Fibroblast of villous mesenchyme (primary cell): Measurements from ENCODE around the genes IL34, CHST4 and AP1G1.

GRCh38 chr16:70526379-70527078 lies 2.9 kb downstream of the SF3B3 start:
- CAGE, long polyA plus RNA, result no peak

GRCh38 chr16:70646107-70647002 lies at the start of gene IL34:
TSS of gene IL34 (plus strand) at chr16:70646559.
- CAGE, long polyA plus RNA, result no peak

GRCh38 chr16:70682674-70683453 lies 3.0 kb downstream of the MTSS2 start:
- CAGE, long polyA plus RNA, result no peak

DNA sequence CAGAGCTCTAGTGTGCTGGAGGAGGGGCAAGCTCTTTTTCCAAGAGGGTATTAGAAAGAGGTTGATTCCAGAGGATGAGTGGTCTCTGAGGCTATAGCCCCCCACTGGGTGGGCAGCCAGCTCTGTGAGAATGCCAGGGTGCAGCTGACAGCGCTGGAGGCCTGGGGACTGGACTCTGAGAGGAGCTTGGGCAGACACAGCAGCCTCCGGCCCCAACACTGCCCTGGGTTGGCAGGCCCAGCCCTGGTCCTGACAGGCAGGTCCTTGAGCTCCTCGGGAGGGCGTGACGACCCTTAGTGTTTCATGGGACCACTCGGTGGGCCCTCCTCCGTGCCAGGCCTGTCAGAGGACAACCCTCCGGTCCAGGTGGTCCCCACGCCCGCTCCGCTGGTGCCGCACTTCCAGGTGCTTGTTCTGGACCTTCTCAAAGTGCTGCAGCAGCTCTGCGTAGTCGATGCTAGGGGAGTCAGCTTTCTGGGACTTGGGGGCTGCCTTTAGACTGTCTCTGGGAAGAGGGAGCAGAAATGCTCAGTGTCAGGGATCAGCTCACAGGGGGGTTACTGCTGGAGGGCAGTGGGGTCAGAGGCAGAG lies 1.8 kb upstream of the MTSS2 start:
- CAGE, long polyA plus RNA, result no peak

DNA sequence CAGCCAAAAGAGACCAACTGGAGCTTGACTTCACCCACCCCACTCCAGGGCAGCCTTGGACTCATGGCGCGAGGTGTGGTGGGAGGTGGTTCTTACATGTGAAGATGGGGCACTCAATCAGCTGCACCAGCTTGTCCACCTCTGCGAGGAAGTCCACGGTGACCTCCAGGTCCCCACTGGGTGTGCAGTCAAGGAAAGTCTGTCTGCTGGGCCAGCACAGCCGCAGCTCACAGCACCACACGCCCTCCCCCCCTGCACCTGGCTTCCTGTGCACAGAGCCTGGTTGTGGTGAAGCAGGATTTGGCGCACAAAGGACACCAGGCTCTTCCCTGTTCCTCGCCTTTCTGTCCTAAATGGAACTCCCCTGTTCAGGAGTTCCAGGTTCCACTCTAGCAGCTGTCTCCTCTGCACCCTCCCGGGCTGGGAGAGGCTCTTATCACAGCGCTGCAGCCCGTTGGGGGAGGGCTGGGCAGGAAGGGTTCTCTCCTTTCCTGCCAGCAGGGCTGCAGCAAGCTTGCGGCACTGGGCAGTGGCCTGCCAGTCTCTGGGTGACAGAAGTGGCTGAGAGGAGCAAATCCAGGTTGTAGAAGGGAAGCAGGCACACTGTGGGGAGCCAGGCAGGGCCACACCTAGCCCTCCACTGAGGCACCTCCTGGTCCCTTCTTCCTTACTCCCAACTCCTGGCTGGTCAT lies 9.7 kb upstream of the MTSS2 start:
- CAGE, long polyA plus RNA, result no peak

DNA sequence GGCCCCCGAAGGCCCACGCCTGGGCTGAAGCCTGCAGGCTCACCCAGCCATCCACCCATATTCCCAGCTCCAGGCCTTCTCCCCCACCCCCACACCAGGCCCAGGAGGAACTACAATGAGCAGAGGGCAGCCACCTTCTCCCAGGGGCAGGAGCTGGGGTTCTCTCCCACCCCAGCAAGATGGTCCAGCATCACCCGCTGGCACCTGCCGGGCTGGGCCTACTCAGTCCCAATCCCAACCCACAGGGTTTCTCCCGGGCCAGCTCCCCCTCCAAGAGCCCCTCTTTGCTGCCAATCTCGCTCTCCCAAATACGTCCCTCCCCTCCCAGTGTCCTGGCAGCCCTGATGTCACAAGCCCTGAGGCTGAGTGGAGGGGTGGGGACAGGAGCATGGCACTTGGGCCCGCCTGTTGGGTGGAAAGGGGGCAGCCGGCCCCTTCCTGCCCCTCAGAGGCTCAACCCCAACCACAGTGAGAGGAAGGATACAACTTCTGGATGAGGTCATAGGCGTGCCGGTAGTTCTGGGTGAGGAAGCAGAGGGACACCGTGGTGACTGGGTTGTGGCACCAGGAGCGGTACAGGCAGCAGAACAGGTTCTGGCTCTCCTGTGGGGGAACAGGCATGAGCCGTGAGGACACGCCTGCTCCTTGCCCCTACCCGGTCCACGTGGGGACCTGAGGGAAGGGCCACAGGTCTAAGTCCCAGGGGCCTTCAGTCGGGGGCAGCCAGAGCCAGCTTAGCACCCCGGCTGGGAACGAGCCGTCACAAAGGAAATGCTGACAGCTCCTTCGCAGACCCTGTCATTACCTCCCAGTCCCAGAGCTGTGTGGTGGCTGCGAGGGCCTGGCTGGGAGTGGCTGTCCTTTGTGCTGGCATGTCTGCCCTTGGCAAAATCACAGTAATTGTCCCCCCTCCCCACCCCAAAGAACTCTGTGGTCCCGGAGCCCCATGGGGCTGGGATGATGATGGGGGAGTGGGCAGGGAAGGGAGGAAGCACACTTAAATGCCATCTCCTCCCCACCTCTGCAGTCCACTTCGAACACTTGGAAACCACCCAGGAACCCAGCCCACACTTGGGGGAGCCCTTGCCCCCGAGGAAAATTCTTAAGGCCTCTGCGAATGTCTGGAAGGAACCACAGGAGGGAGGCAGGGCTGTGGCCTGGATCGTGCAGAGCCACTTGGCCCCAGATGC lies 11.2 kb upstream of the MTSS2 start:
- CAGE, long polyA plus RNA, result no peak

DNA sequence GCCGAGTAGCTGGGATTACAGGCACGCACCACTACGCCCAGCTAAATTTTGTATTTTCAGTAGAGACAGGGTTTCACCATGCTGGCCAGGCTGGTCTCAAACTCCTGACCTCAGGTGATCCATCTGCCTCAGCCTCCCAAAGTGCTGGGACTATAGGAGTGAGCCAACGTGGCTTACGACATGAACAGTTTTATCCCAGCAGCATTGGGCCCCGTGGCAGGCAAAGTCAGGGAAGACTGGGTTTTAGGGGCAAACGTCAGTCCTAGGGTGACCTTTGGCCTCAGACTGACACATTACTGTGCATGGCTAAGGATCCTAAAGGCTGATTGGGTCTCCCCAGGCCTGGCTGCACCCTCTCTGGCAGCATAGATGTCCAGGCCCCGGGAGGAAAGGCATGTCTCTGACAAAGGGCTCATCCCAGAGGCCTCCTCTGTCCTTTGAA lies 54.3 kb upstream of the MTSS2 start:
- CAGE, long polyA plus RNA, result no peak

DNA sequence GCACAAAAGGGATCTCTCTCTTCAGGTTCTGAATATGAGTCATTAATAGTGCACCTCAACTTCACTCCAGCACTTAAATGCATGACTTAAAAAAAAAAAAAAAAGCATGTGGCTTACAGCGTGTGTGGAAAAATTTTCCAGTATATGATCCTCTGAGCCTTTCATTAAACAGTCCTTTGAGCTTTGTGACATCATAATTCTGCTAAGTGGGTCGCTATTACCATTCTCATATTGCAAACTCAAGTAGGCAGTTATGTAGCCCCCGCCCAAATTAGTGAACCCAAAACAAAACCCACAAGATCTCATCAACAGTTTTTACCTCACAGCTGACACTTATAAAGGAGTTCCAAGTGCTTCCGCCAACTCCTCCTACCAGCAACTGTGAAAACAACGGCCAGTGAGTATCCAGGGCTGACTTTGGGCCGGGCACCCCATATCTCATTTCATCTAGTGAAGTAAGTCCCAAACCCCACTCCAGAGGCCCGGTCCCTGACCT lies 595 bp downstream of the CMTR2 start:
- CAGE, long polyA plus RNA, result no peak

- CAGE, long polyA plus RNA, result no peak
Measured at GRCh38 chr16:71483772-71485087, 4.9 kb downstream of the ZNF19 start.

- CAGE, long polyA plus RNA, result no peak
Measured at GRCh38 chr16:71526005-71527162, at the start of gene CHST4. TSS of gene CHST4 (plus strand) at chr16:71526426.

- CAGE, long polyA plus RNA, result no peak
Measured at GRCh38 chr16:71570269-71571080, 6.4 kb downstream of the TAT start.

GRCh38 chr16:71608226-71608663 lies 17.7 kb upstream of the MARVELD3 start:
- CAGE, long polyA plus RNA, result no peak

- CAGE, long polyA plus RNA, result no peak
Measured at GRCh38 chr16:71746513-71746930, 22.0 kb upstream of the PHLPP2 start.

- CAGE, long polyA plus RNA, result no peak
Measured at GRCh38 chr16:71753361-71753958, 29.0 kb upstream of the PHLPP2 start.

GRCh38 chr16:71808580-71809231 lies at the start of gene AP1G1:
TSS of gene AP1G1 (minus strand) at chr16:71808834.
- CAGE, long polyA plus RNA, result no peak

- CAGE, long polyA plus RNA, result no peak
Measured at GRCh38 chr16:71848475-71849060, 2.8 kb downstream of the ATXN1L start.

DNA sequence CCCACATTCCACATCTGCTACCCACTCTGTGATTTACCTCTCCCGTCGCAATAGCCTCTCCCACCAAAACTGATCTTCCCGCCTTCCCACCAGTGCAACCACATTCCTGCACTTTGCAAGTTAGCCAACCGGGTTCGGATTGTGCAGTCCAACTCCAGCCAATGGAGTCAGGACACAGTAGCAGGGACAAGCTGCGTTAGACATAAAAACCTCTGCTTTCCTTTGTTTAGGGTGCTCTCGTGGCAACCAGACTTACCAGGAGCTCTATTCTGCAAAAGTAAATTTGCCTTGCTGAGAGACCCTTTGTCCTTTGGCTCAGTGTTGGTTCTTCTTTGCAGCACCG lies 1.4 kb downstream of the HPR start:
- CAGE, long polyA plus RNA, result no peak

- CAGE, long polyA plus RNA, result no peak
Measured at GRCh38 chr16:72989390-72990858, 58.0 kb downstream of the ZFHX3 start.

DNA sequence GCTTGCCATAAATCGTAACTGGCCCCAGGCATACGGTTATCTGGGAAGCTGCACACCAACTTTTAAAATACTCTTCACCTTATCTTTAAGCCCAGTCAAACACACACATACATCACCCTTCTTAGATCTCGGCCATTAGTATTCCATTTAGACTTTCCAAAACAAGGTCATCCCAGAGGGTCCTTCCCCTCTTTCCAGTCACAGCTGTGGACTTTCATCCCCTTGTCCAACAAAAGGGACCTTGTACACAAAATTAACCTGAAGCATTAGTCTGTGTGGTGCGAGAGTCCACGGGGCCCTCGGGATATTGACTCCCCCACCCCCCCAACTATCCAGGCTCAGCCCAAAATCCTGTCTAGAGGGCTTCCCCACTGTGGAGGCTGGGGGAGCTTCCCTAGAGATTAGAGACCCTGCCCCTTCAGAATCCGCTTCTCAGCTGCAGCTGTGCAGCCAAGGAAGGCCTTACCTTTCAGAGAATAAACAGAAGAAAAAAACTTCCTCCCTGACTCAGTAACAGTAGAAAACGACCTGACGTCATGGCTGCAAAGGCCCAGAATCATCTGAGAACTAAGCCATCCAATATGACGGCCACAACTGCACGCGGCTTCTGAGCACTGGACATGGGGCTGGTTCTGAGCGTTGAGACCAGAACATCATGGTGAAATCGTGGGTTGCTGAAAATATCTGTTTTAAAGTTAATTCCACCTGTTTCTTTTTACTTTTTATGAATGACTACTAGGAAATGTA lies 9.8 kb downstream of the ZFHX3 start:
- CAGE, long polyA plus RNA, result no peak

- CAGE, long polyA plus RNA, result no peak
Measured at GRCh38 chr16:73056400-73056754, 8.4 kb upstream of the ZFHX3 start.